ENCODE data around the genes OR5A2, OR4D11, MS4A2 and MS4A6A.

GRCh38 chr11:57752907-57753494 lies 1.4 kb upstream of the BTBD18 start:
- PRO-cap: no peak

DNA sequence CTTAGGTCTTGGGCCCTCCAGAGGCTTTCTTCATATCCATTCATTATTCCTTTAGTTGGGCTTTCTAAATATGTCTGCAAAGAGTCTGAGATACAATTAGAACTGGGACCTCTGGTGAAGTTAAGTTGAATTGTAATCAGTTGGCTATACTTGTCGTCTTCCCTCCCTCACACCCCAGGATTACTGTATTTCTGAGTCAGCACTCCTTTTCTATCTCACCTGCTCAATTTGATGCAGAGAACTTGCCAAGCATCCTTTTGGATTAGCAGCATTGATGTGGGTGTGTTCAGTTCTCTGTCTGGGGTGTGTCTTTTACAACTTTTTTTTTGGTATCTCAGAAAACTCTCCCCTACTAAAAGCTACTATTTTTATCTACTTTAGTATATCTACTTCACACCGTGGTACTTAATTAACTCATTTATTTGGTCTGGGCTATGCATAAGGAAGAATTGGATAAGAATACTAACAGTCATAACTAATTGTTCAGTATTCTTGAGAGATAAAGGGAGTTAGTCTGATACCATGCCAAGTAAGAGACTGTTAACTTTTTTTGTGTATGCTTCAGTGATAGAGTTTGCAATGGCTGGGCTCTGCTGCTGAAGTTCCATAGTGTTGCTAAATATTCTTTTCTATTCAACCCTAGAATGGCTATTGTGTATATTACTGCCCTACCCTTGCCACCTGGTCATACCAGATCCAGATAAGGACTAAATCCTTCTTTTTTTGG lies 15.1 kb downstream of the CTNND1 start:
- PRO-cap: no peak

GRCh38 chr11:57792821-57793519 lies 31.4 kb downstream of the CTNND1 start:
- PRO-cap: no peak

DNA sequence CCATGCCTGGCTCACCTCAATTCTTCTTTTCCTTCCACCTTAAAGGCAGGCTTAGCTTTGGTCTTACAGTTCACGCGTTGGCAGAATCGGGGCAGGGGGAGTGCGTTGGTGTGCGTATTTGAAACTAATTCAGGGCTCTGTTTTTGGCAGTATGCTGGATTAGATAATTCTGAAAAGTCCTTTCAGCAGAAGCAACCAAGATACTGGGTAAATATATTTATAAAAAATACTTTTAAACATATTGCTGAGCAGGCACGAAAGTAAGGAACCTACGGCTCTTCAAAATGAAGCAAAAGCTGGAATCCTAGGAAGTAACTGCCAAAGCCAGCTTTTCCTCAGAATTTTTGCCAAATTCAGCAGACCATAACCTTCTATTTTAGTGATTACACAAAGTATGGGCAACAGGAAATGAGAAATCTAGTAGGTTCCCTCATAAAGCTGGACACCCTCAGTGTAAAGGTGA lies 60.6 kb downstream of the CTNND1 start:
- PRO-cap: no peak

GRCh38 chr11:58734892-58735663 lies 3.3 kb upstream of the GLYAT start:
- PRO-cap: no peak

DNA sequence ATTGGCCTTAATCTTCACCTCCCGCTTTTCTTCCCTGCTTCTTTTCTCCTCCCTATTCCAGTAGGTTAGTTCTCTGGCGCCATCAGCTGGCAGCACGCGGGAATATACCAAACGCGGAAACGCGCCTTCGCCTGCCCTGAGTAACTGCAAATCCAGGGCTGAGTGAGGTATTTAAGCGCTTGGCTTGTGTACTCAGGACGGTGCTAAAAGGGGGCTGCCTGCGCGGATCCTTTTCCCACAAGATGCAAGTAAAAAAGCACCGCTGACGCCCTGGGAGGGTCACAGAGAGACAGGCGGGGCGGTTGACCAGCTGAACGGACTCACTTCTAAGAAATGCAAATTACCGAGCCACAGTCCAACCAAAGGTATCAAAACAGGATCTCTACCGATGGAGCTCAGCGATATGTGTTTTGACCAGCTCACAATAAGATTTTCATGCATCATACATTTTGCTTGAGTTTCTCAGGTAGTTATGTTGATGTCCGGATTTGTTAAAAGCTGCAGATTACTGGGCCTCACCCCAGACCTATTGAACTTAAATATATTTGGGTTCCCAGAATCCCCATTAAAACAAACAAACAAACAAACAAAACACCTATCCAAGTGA lies 38.3 kb upstream of the GLYATL1 start:
- PRO-cap: no peak

DNA sequence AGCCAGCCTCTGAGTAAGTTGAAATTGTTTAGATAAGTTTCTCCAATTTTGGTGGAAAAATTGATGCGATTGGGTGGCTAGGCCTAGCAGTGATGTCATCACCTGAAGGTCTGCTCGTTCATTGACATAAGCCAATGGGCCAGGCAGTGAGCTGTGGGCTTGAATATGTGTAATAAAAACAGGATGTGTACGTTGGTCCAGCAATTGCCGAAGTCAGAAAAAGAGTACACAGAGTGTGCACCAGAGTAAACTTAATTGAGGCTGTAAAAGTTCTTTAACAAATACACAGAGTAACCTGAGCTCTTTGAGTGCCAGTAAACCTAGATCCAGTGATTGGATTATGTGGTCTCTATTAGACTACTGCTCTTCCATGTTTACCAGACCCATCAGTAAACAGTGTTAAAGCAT lies 13.1 kb upstream of the GLYATL1 start:
- PRO-cap: no peak

DNA sequence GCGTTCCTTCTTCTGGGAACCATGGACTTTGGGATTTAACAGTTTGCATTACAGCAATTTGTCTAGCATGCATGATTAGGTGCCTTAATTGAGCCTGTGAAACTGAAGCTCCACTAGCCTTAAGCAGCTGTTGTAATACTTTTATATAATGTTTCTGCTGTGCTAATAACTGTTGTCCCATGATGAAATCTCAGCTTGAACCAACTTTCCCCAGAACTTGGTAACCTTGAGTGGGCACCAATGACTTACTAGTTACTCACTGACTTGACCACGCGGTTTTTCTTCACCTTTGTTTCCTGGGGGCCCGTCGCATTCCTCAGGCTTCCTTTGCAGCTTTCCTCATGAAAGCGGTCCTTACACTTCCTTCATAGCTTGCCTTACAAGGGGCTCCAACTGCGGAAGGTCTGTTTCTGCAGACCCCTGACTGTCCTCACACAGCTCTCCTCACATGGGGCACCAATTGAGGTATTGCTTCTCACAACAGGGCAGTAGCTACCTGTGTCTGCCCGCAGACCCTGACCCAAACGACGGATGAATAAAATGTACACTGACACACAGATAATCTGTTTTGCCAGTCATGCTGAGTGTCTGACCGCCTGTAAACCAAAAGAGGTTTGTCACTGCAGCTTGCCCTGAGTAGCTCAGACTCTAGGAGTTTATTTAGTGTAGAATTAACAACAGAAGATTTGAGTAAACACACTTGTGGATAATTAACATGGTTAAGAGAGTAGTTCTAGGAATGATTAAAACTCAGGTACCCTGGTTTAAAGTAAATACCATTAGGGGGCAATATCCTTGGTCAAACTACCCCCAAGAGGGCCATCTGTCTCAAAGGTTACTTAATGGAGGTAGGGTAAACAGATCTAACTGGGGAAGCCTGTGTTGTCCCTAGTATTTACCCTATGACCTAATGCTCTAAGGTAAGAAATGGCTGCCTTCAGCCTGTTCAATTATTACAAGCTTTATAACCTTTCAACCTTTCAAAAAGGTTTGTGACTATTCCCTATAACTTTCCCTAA lies 10.9 kb upstream of the GLYATL1 start:
- PRO-cap: no peak

DNA sequence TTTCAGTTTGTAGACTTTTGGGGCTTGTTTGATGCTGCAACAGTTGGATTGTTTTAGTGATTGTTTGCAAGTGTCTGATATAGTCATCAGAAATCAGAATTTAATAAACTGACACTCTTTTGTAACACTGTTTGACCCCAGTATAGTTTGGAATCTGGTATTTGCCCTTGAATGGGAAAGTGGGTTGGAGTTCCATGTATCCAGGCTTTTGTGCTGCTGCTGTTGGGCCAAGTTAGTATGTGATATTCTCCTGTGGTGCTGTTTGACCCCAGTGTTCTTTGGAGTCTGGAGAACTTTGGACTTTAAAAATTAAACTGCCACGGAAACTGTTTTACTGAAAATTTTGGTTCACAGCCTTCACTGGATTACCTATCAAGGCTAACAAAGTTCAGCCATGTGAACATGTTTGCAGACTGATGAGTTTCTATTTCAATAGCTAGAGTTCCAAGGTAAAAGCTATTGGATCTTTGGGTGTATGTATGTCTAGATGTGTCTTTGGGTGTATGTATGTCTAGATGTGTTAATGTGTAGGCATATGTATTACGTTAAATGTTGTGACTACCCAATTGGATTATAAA lies 754 bp downstream of the GLYATL1 start:
- PRO-cap: no peak

GRCh38 chr11:59148432-59149130 lies 5.9 kb downstream of the FAM111A start:
- PRO-cap: no peak

DNA sequence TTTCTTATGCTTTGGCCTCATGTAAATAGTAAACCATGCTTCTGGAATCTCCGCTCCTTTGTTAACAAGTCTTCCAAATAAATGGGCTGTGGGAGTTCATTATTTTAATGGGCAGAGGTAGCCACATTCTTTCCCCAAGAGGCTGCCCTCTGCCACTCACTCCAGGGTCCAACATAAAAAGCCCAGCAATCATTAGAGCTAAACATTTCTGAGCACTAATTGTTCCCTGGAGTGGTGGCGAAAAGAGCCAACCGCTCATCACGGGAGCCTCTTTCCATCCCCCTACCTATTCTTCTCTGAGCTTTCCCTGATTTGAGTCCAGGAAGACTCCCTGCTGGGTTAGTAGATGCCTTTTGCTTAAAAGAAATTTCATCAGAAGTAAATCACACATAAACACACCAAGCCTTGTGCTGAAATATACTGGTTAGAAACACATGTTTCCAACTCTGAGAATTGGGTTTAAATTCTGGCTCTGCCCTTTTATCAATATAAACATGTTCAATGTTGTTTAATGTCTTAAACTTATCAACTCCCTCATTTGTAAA lies at the start of gene OR5A2:
Gene OR5A2, minus strand, starts transcription at position 103 of the 545 bp plus-strand sequence.
- PRO-cap: no peak

GRCh38 chr11:59503278-59503871 lies at the start of gene OR4D11:
Gene OR4D11 (plus strand): TSS chr11:59503576.
- PRO-cap: no peak

DNA sequence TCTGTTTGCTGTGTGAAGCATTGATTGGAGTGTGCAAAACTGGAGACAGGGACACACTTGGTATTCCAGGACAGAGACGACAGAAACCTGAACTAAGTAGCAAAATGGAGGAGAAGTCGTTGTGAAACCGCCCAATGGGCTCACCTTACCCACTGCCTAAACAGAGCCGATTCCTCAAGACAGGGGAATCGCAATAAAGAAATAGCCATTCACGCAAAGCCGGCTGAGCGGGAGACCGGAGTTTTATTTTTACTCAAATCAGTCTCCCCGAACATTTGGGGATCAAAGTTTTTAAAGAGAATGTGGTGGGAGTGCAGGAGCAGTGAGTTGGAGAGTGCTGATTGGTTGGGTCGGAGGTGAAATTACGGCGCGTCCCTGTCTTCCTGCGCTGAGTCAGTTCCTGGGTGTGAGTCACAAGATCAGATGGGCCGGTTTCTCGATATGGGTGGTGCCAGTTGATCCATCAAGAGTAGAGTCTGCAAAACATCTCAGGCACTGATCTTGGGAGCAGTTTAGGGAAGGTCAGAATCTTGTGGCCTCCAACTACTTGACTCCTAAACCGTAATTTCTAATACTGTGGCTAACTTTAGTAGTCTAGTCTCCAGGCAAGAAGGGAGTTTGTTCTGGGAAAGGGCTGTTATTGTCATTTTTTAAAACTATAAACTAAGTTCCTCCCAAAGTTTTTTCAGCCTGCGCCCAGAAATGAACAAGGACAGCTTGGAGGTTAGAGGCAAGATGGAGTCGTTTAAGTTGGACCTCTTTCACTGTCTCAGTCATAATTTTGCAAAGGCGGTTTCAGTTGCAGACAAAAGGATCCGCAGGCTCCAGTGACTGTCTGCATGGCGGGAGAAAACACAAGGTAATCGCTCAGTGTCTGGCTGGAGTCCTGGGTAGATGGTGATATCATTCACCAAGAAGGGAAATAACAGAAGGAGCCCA lies 34.0 kb downstream of the OR4D9 start:
- PRO-cap: no peak

DNA sequence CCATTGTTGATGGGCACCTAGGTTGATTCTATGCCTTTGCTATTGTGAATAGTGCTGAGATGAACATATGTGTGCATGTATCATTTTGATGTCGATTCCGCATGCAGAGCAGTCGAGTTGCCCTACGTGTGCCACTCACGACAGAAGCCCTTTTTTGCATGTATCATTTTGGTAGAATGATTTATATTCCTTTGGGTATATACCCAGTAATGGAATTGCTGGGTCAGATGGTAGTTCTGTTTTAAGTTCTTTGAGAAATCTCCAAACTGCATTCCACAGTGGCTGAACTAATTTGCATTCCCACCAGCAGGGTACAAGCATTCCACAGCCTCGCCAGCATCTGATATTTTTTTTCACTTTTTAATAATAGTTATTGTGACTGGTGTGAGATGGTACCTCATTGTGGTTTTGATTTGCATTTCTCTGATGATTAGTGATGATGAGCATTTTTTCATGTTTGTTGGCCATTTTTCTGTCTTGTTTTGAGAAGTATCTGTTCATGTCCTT lies 11.3 kb upstream of the OSBP start:
- PRO-cap: unidirectional peak, minus-strand start at position 156 of the sequence

DNA sequence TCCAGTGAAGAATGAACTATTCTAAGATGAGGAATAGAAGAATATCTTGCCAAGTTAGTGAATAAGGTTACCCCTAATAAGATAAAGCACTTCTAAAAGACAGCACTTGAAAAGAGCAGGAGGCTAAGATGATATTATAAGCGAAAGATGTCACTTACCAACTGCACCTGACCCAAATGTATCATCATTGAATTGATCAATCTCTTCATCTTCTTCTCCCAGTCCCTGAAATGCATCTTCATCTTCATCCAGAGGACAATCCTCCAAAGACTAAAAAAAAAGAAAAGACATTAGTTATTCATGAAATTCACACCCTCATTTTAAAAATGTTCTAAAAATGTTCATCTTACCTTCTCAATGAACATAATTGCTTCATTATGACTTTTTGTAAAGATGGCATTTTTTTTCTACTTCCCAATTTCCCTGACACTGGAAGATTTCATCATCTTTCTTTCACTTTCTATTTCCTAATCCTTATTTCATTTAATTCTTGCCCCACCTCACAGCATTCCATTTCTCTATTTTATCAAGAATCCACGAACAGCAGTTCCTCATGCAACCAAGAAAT lies 2.1 kb downstream of the PATL1 start:
- PRO-cap: no peak

GRCh38 chr11:59706719-59707437 lies 6.8 kb downstream of the OR10V1 start:
- PRO-cap: no peak

DNA sequence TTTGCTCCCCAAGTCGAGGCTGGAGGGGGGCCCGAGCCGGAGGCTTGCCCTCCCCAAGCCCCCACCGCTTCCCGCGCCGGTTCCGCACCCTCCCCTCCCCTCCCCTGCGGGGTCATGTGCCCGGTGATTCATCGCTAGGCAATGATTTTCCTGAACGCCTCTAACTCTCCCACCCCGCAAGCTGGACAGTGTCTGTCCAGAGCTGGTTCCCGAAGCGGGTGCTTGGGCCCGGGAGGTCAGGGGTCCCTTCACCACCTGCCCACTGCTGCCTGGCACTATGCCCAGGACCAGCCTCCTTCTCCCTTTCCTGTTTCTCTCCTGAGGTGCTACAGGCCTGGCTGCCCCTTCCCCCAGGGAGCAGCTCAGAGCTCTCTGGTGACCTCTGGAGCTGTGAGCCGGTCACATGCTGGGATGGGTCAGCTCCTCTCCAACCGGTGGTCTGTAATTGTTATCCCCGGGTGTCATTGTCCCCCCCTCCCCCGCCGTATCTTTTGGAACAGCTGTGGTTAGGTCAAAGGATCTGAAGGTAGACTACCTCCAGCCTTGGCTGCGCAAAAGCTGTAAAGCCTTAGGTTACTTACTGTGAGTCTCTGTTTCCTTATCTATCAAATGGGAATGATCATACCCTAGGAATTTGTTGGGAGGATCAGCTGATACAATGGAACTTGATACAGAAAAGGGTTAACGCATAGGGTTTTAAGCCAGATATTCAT lies 677 bp downstream of the STX3 start:
- PRO-cap: bidirectional peak, plus-strand start at position 195 of the sequence, minus-strand start at position 75 of the sequence

DNA sequence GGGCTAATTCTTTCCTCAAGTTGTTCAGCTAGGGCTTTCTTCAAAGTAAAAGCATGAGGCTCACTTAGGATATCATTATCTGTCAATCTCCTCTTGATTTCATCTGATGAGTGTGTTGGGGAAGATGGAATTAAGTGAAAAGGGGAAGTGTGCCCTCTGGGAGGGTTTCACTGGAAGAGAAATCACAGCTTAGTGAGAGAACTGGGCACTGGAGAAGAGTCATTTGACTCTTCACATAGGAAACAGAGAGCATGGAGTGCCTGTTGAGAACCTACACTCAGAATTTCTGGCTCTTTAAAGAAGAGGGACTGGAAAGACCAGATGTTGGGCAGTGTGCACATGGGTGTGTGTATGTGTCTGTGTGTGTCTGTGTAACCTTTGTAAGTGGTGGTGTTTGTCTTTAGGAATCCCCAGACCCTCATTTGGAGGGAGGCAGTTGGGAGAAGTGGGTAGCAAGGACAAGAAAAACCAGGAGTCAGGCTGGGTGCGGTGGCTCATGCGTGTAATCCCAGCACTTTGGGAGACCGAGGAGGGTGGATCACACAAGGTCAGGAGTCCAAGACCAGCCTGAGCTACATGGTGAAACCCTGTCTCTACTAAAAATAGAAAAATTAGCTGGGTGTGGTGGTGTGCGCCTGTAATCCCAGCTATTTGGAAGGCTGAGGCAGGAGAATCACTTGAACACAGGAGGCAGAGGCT lies 10.0 kb downstream of the STX3 start:
- PRO-cap: no peak

DNA sequence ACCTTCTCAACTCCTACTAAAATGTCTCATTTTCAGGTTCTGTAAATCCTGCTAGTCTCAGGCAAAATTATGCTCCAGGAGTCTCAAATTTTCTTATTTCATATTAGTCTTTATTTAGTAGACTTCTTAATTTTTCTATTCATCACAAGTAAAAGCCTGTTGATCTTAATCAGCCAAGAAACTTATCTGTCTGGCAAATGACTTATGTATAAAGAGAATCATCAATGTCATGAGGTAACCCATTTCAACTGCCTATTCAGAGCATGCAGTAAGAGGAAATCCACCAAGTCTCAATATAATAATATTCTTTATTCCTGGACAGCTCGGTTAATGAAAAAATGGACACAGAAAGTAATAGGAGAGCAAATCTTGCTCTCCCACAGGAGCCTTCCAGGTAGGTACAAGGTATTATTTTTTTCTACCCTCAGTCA lies at the start of gene MS4A2:
Gene MS4A2, plus strand, starts transcription at position 237 of the 431 bp plus-strand sequence.
- PRO-cap: no peak

GRCh38 chr11:60182279-60183435 lies at the start of gene MS4A6A:
Gene MS4A6A (minus strand): TSS chr11:60183083.
- PRO-cap: unidirectional peak, minus-strand start at chr11:60183059